Endodermal cell (in vitro differentiated cells): Measurements from ENCODE around the gene CPXM2.

DNA sequence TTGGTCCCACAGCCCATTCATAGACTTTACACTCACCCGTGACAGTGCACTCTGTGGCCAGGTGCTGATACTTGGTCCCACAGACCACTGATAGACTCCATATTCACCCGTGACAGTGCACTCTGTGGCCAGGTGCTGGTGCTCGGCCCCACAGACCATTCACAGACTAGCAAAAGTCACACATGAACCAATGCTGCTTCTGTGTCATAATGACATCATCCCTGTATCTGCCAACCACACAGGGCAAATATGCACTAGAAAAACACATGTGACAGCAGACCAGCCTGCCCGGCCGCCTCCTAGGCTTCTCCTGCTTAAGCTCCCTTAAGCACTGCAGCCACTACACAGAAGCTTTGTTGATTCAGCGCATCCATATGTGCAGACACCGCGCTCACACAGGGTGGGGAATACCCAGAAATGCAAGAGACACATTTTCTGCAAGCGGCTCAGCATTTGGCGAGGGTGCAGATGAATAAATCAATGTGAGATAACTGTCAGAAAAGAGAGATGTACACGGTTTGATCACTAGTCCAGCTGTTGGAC lies 33.6 kb downstream of the CPXM2 start:
- PRO-cap, result no peak

DNA sequence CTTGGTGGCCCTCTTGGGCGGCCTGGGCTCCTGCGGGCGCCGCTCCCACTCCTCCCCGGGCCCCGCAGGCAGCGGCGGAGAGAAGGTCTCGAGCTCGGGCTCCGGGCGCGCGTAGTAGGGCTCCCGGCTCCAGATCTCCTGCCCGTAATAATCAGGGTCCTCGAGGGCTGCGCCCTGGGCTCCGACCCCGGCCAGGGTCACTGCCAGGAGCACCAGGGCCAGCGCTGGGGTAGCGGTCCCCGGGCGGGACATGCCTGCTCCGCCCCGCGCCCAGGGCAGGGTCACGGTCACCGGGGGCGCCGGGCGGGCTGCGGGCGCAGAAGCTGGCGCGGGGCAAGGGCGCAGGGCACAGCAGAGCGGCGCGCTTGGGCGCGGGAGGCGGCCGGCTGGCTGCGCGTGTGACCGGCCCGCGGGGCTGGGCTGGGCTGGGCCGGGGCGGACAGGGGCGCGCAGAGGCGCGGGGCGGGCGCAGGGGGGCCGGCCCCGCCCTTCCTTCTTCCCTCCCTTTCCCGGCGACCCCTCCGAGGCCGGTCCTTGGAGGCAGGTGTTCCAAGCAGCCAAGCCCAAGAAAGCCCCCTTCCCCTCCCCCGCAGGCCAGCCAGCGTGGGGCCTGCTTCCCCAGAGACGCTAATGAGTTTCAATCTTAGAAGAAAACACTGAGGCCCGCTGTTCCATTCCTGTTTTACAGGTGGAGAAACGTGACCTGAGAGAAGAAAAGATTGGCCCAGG lies at the start of gene CPXM2:
CPXM2 (minus strand) TSS at position 400 of the 729 bp plus-strand sequence.
- PRO-cap, result no peak

GRCh38 chr10:123930083-123930724 lies 38.6 kb upstream of the CPXM2 start:
- PRO-cap, result no peak

GRCh38 chr10:124034055-124034644 lies 59.2 kb downstream of the CHST15 start:
- PRO-cap, result no peak

DNA sequence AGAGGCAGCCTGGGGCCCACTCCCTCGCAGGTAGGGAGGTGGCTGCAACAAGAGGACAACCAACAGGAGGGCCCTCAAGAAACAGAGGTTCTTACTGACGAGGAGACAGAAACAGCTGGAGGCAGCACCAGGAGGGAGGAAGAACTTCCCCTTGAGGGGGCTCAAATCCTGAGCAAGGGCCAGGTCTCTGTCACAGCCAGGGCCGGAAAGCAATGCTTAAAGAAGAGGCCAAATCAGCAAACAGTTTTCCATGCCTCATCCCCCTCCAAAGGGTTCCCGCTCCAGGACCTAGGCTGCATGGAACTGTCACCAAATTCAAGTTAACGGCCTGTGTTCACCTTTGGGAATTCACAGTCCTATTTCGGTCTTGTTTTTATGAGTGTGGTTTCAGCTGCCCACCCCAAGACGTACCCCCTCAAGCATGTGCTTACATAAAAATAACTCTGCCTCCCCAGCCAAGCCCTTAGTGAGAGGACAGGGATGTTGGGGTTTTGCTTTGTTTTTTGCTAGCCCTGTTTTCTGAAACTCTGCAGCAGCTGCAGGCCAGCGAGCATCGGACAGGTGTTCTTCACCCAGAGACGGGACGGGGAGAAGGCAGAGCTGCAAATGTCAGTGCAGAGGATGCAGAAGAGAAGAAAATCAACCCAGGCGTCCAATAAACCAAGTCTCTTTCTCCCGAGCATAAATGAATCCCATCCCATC lies 13.7 kb downstream of the CHST15 start:
- PRO-cap, result no peak

- PRO-cap, result no peak
Measured at GRCh38 chr10:124081307-124081713, 12.1 kb downstream of the CHST15 start.

DNA sequence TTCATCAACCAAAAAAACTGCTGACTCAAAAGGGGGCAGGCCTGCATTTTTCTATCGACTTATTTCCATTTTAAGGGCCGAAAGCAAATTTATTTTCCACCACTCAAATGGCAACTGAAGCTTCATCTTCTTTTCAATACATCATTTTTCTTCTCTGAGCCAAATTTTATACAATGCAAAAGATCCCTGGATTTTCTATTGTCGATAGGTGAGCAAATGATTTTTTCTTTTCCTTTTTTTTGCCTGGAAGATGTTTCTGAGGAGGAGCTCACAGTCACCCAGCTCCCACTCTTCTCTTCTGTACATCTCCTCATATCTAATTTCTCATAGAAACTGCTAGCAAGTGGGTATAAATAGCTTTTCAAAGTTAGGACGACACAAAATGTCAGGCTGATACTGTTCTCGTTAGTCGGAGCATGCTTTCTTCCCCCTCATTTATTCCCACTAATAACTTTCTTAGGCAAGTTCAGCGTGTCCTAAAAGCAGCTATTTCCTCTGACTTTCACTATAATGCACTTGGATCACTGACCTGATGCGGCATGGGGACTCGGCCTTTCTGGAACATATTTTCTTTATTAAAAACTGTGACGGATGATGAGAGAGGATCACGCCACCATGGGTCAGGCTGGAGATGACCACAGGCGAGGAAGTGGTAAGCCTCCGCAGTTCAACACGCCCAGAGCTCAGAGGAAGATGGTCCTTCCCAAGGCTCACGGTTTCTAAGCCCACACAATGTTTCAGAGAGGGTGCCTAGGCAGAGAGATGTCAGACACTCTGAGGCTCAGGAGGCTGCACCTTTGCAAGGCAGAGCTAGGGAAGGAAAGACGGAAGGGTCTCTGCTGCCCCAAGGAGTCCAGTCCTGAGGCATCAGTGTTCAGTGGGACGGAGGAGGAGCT lies 9.9 kb downstream of the CHST15 start:
- PRO-cap, result no peak

- PRO-cap, result no peak
Measured at GRCh38 chr10:124470536-124471435, 9.2 kb downstream of the LHPP start.

DNA sequence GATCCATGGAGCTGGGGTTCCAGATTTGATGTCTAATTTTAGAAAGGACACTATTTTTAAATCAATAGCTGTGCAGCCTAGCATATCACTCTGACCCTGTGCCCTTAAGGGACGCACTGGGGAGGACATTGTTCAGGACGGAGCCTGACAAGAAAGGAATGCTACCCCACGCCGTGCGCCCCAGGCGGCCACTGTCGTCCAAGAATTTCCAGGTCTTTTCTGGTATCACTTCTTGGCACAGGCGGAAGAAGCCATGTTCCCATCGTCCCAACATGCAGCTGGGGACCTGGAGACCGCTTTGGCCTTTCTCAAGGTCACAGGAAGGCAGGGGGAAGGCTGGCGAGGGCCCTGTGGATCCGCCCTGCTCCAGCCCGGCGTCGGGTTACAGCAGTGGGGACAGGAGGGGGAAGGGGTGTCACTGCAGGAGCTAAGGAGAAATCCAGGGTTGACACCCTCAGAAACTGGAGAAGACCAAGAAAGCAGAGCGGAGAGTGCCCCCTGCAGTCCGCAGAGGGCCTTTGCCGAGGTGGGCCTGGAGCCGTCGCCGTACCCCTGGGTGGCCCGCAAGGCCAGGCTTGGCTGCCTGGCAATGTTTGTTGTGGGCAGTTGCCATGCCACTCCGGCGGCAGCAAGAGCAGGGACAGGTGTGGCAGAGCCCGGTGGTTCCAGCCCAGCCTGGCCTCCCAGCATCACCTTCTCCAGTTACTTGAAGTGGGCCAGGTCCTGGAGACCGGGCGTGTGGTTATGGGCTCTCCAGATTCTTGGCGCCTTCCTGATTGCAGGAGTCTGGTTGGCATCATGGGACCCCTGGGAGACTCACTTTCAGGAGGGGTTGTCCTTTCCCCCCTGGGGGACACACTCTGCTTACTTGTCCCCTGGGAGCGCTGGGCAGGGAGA lies 104.1 kb downstream of the LHPP start:
- PRO-cap, result no peak

GRCh38 chr10:124619634-124620336 lies 124.4 kb downstream of the FAM53B start:
- PRO-cap, result no peak

DNA sequence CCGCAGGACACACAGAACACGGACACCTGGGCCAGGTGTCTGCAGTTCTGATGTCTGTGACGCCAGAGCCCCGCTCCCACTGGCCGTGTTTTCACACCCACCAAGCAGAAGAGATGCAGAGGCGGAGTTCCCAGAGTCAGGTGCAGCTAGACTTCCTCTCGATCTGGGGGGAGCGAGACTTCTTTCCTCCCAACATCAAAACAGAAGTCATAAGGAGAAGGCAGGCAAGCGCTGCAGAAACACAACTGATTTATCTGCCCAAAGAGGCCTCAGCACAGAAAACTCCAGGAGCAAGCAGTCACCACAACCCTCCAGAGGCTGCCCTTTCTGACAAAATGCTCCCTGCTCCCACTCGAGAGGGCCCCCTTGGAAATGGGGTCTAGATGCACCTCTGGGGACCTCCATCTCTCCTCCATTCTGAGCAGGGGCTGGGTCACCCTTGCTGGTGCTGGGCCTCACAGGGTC lies 107.4 kb downstream of the FAM53B start:
- PRO-cap, result no peak

GRCh38 chr10:124641280-124641796 lies 102.8 kb downstream of the FAM53B start:
- PRO-cap, result no peak

DNA sequence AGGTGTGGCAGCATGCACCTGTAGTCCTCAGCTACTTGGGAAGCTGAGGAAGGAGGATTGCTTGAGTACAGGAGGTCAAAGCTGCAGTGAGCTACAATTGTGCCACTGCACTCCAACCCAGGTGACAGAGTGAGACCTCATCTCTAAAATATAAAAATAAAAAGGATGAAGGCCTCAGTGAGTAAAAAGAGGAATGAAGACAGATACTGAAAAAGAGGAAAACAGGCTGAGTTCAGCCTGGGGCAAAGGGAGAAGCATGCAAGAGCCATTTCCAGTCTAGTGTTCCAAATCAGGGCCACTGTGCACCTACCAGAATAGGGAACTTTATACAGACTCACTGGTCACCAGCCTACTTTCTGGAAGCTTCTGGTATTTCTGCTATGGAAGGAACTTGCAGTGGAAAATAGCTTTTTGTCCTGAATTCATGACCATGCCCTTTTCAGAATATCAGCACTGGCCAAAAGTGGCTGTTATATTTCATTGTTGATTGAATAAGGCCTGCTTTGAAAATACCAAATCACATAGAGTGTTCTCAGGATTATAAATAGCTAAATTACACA lies 28.8 kb downstream of the ABRAXAS2 start:
- PRO-cap, result no peak

DNA sequence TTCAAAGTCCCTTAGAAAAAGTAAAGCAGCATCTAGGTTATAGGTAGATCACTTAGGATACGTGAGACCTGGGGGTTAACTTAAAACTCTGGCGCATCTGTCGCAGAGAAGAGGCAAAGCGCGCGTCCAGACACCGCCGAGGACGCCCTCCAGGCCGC lies 25.6 kb upstream of the ZRANB1 start:
- PRO-cap, result no peak

DNA sequence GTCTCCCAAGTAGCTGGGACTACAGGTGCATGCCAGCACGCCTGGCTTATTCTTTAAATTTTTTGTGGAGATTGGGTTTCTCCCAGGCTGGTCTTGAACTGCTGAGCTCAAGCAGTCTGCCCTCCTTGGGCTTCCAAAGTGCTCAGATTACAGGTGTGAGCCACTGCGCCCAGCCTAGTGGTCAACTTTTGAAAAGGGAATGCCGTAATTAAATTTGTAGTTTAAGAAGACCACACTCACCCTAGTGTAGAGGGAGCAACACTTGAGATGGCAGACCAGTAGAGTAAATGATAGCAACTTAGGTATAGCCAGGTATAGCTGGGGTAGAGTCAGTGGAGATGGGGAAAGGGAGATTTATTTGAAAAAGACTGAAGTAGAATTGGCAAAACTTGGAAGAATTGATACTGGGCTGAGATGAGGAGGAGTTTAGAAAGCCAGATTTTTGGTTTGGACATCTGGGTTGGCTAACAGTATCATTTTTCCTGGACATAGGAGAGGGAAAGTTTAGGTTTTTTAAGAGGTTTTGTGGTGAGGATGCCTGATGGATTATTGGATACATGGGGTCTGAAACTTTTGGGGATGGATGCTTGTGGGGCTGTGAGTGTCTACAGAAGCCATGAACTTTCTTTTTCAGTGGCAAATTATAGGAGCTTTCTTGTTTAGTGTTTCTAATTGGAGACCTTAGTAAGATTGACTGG lies 17.8 kb downstream of the ZRANB1 start:
- PRO-cap, result no peak

DNA sequence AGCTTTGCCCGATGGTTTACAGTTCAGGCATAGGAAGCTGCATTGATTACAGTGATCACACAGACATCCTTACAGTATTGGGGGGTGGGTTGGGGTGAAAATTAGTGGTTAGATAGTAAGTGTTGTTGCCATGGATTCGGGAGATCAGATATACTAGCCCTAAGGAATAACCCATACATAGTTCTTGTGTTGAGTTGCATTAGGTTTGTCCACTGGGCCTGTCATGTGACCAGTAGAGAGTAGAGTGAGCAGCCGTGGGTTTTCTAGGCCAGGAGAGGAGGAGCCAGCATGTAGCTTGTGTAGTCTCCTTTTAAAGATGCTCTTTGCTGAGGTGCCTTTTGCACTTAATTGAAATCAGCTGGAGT lies 36.0 kb downstream of the ZRANB1 start:
- PRO-cap, result no peak

- PRO-cap, result no peak
Measured at GRCh38 chr10:125084030-125084598, 56.2 kb upstream of the CTBP2 start.

- PRO-cap, result no peak
Measured at GRCh38 chr10:125104085-125105434, 76.7 kb upstream of the CTBP2 start.

- PRO-cap, result no peak
Measured at GRCh38 chr10:125120883-125121495, 93.1 kb upstream of the CTBP2 start.

GRCh38 chr10:125162388-125163056 lies 134.7 kb upstream of the CTBP2 start:
- PRO-cap, result bidirectional peak, plus-strand start at chr10:125162619, minus-strand start at chr10:125162465